Epithelial cell of esophagus (primary cell): ENCODE data around the gene NADSYN1.

GRCh38 chr11:69530680-69531650 lies 110.0 kb upstream of the CCND1 start:
- RRBS = 82% methylated on average over 4 of the region's 22 CpGs

GRCh38 chr11:69570034-69570559 lies 70.9 kb upstream of the CCND1 start:
- RRBS = no CpG with 5 or more reads among the region's 8 CpGs

GRCh38 chr11:69939503-69940557 lies 120.6 kb upstream of the FGF3 start:
- RRBS = no CpG with 5 or more reads among the region's 35 CpGs

- RRBS = 50% methylated on average over 4 of the region's 25 CpGs
Observed at GRCh38 chr11:69965763-69966746, 112.1 kb upstream of the ANO1 start.

DNA sequence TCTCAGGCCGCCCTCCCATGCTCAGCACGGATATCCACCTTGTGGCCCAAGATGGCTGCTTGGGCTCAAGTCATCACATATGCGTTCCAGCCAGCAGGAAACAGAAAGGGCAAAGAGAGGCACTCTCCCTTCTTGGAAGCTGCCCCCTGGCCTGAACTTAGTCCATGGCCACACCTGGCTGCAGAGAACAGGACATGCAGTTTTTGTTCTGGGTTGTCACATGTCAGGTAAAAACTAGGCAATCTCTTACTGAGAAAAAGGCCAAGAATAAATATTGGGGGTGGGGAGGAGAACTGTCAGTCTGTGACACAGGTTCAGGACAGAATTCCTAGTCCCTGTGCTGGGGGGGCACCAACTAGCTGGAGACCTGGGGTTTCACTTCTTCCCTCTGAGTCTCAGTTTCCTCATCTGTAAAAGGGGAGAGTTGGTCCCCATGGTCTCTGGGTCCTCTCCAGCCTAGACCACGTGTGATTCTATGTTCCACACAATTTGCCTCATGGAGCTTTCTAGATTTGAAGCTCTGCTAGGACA lies 107.2 kb upstream of the ANO1 start:
- RRBS = no CpG with 5 or more reads among the region's 4 CpGs

DNA sequence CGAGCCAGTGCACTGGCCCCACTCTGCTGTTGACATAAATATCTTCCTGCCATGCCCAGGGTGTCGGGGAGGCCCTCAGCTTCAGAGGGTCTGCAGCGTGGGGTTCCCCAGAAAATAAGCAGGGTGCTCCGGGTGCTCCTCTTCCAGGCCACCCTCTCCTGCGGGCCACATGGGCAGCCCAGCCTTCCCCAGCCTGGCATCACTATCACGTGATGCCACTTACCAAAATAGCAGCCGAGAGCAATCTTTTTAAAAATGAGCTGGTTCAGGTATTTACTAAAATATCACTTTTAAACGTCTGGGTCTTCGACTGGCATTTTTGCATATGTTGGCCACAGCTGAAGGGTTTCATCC lies 94.7 kb upstream of the ANO1 start:
- RRBS = no CpG with 5 or more reads among the region's 9 CpGs

- RRBS = no CpG with 5 or more reads among the region's 2 CpGs
Observed at GRCh38 chr11:70050457-70050666, 27.8 kb upstream of the ANO1 start.

GRCh38 chr11:70073753-70074570 lies 4.2 kb upstream of the ANO1 start:
- RRBS = 77% methylated on average over 6 of the region's 24 CpGs

DNA sequence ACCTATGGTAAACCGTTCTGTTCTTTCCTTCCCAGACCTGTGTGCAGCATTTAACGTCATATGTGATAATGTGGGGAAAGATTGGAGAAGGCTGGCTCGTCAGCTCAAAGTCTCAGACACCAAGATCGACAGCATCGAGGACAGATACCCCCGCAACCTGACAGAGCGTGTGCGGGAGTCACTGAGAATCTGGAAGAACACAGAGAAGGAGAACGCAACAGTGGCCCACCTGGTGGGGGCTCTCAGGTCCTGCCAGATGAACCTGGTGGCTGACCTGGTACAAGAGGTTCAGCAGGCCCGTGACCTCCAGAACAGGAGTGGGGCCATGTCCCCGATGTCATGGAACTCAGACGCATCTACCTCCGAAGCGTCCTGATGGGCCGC lies 3.0 kb downstream of the FADD start:
- RRBS = no CpG with 5 or more reads among the region's 15 CpGs

GRCh38 chr11:70324289-70324679 lies 53.8 kb downstream of the PPFIA1 start:
- RRBS = no CpG with 5 or more reads among the region's 4 CpGs

GRCh38 chr11:70409489-70410039 lies 11.2 kb downstream of the CTTN start:
- RRBS = no CpG with 5 or more reads among the region's 12 CpGs

DNA sequence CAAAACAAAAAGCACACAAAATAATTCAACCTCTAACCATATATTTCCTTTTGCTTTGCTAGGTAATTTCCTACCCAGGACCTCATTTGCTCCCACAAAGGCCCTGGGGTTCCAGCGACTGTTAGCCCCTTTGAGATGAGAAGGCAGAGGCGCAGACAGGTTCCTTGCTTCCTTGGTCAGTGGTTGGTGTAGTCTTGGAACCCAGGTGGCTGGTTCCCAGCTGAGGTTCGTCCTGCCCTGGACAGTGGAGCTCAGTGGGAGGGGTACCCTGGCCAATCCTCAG lies 61.6 kb downstream of the CTTN start:
- RRBS = no CpG with 5 or more reads among the region's 3 CpGs

DNA sequence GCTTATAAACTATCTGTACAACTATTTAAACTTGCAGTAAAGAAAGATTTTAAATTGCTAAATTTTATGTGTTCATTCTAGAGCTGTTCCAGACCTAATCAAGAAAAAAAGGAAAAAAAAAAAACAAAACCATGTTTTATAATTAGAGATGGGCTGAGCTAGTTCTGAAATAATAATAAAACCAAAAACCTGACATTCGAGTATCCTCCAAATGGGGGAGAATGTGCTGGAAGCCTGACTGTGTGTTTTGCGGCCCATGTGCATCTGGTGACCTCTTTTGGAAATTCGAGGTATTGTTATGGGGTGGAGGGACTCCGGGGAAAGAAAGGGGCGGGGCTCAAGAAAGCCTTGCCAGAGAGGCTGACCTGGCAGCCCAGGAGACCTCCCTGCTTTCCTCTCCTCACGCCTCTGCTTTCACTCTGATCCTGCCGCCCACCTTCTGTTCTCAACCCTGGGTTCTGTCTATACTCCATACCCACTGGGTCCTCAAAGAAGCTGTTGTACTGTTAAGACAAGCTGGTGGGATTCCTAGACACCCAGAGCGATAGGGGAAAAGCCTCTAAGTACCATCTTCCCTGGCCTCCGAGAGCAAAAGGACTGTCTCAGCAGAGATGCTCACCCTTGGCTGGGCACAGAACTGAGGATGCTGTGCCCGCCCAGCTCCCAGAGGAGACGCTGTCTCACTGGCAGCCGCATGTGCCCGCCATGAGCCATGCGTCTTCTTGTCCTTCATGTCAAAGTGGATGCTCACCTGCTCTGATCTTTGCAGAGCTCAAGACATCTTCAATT lies 73.0 kb downstream of the CTTN start:
- RRBS = no CpG with 5 or more reads among the region's 14 CpGs

DNA sequence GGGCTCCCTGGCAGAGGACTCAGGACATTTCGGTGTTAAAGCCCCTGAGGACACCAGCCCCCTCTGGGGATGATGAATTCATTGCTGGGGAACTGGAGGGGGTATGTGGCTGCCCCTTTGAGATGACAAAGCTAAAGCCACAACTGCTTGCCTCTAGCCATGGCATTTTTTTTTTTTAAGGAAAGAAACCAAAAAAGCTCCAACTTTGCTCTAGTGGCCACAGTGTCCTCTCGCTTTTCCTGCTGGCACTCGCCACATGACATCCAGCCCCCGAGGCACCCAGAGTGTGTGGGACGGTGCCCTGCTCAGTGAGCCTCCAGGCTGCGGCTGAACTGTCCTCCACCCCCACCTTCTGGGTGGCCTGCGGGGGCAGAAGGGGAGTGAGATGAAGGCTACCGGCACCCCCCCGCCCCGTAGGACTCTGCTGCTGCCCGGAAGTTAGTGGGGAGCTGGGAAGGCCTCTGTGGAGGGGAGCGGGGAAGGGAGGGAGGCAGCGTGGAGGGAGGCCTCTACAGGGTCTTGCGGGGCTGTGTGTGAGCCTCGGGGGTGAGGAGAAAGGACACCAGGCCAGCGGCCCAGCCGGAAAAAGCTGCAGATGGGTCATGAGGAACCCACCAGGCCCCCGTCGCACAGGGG lies 264.3 kb downstream of the CTTN start:
- RRBS = no CpG with 5 or more reads among the region's 19 CpGs

DNA sequence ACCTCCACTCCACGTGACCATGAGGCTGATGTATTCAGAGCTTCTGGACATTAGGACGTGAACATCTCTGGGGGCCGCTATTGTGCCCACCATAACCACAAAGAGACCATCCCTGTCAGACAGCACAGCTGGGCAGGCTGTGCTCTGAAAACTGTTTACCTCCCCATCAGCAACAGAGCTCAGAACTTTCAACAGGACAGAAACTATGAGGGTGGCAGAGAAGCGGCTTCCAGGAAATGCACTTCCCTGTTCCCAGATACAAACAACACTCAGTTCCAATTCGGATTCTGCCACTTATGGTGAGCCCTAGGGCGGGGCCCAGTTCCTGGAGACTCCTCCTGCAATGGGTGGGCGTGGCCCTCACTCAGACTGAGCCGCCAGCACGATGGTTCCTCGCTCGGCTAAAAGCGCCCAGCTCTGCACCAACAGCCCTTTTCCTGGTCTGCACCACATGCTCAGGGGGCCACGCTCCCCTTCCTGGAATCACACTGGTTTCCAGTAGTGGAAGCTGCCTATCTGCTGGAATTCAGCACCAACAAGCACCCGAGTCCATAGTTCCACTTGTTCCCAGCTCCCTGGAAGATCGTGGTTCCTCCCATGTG lies 314.1 kb downstream of the CTTN start:
- RRBS = no CpG with 5 or more reads among the region's 15 CpGs

GRCh38 chr11:71207418-71207971 lies 44.9 kb downstream of the SHANK2 start:
- RRBS = no CpG with 5 or more reads among the region's 12 CpGs

- RRBS = no CpG with 5 or more reads among the region's 1 CpG
Observed at GRCh38 chr11:71292412-71292807, 40.0 kb upstream of the SHANK2 start.

DNA sequence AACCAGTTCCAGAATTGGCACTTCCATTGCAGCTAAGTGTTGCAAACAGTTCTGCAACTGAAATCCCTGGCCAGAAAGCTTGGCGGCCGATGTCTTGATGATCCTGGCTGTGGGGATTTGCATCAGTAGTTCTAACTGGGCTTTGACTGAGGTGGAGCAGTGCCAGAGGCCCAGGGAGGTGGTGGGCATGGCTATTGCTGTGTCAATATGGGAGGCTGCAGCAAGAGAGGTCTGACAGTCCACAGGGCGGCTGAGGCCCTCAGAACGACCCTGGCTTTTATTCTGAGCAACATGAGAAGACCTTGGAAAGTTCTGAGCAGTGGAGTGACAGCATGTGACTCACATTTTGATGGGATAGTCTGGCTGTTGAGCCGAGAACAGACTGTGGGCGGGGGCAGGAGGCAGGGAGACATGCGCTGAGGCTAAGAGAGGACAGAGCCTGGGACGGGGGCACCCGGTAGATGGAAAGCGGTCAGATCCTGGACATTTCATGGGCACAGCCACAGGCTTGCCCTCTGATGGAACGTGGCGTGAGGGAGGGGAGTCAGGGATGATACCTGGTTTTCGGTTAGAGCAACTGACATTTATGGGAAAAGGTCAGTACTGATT lies 19.1 kb downstream of the DHCR7 start:
- RRBS = no CpG with 5 or more reads among the region's 13 CpGs

- RRBS = under 1% methylated on average over 11 of the region's 73 CpGs
Observed at GRCh38 chr11:71452137-71453331, at the start of gene NADSYN1. Gene NADSYN1, plus strand, starts transcription at chr11:71453203.

DNA sequence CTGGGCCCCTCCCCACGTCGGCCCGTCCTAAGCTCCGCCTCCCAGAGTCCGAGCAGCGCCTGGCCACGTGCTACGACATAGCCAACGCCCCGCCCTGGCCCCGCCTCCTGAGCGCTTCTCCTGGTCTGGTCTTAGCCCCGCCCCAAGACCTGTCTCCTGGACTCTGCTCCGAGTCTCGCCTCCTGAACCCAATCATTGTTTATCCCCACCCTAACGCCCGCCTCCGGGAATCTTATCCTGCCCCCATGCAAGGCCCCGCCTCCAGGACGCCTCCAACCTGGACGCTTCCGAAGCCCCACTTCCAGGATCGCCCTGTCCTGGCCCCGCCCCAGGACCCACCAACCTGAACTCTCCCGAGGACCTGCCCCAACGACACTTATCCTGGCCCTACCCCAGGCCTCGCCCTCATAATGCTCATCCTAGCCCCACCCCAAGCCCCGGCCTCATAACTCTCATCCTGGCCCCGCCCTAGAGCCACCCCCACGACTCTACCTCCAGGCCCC lies 46.0 kb upstream of the DEFB108B start:
- RRBS = 7% methylated on average over 2 of the region's 30 CpGs